Smooth muscle cell (in vitro differentiated cells): ENCODE results near the genes MORC2, RNF185, EIF4ENIF1 and SLC5A1.

DNA sequence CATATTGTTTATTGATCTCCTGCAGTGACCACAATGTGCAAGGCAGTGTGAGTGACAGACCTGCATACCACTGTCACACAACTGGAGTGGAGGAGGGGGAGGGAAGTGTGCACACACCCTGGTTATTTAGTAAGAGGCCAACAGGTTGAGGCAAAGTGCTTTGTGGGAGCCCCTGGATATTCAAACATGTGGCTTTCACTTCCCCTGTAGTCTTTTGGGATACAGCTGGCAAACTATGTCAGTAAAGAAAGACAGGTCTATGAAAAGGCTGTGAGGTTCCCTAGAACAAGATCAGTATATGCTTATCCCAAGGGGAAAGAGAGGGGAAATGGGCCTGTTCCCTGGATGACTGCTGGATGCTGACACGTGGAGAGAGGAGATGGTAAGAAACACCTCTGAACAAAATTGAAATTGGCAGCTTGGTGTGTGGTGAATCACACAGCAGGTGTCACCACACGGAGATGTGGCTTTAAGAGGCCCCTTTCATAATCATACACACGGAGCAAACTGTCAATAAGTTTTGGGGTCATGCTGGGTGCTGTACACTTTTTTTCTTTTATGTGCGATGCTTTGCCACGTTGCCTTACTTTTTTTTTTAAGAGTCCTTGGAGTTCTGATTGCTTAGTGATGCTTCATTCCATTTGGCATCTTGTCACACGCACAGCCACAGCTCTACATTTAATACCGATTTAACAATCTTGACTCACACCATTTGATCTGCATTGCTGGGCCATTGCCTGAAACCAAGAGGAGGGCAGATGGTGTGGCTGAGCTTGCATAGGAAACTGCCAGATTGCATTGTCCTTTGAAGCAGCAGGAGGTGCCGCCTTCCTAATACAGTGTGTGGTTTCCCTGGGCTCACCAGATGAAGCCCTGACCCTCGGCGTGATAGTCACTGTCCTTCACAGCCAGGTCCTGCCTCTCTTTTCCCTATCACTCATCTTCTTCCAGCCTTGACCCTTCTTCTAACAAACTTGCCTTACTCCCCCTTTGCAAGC is 11.4 kb downstream of the OSBP2 start:
- RAMPAGE, long total RNA: no peak

GRCh38 chr22:30927180-30927916 is 41.2 kb downstream of the MORC2 start:
- RAMPAGE, long total RNA: no peak

- RAMPAGE, long total RNA: no peak
Measured at GRCh38 chr22:30941059-30941679, 27.4 kb downstream of the MORC2 start.

- RAMPAGE, long total RNA: no peak
Measured at GRCh38 chr22:30968113-30969140, at the start of gene MORC2. TSS of gene MORC2 (minus strand) at chr22:30968774.

- RAMPAGE, long total RNA: no peak
Measured at GRCh38 chr22:30973264-30974171, 4.9 kb upstream of the MORC2 start.

DNA sequence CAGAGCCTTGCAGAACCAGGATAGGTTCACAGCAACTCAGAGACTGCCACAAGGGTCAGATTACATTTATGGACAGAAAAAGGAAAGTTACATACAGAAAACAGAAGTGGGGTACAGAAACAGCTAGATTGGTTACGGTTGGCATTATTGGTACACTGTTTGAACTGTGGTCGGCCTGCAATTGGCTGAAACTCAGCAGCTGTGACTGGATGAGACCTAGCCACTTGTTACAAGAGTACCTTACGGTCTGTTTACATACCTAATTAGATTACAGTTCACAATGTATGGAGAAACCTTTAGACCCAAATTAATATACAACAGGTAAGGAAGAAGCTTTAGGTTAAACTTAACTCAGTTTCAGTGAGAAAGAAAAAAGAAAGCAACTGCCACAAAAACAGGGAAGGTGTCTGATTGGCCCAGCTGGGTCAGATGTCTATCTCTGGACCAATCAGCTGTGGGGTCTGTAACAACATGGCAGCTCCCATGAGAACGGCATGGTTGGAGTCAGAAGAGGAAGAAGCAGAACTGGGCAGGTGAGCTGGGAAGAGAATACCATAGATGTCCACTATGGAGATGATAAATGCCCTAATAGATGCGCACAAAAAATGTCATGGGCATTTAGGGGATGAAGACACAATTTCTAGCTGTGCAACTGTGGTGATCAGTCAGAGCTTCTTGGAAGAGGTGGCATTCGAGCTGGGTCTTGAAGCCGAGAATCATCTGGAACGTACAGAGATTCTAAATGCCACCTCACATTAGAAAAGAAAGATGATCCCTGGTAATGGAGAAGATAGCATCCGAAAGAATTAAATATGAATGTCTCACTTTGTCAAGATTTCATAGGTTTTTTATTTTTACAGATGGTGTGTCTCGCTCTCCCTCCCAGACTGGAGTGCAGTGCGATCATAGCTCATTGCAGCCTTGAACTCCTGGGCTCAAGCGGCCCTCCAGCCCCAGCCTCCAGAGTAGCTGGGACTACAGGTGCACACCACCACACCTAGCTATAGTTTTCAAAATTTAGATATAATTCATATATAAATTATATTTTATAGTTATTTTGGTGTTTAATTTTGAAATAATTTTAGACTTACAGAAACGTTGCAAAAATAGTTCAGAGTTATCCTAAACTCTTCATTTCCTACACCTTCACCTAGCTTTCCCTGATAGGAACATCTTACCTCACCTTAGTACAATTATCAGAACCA is 17.1 kb upstream of the SMTN start:
- RAMPAGE, long total RNA: no peak

GRCh38 chr22:31118970-31119659 is 3.7 kb upstream of the INPP5J start:
- RAMPAGE, long total RNA: no peak

GRCh38 chr22:31120157-31120496 is 2.6 kb upstream of the INPP5J start:
- RAMPAGE, long total RNA: no peak

DNA sequence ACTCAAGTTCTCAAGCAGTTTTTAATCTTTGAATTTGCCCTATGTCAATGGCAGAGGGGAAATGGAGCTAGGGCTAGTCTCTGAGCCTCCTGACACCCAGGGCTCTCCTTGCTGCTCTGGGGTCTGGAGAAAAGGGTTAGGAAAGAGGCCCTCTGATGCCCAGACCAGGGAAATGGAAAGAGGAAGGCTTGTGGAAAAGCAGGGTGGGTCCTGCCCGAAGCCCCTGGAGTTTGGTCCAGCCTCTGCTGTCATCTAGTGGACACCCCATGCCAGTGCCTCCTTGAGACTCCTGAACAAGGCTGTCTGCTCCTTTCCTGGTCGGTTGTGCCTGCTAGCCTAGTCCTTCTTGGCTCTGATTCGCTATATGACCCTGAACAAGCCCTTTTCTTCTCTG is 8.6 kb upstream of the PLA2G3 start:
- RAMPAGE, long total RNA: no peak

GRCh38 chr22:31159860-31160749 is at the start of gene RNF185:
TSS of gene RNF185 (plus strand) at chr22:31160182.
- RAMPAGE, long total RNA: start-site peak on the plus strand at chr22:31160179-31160232, 124 and 65 reads in 2 replicates

DNA sequence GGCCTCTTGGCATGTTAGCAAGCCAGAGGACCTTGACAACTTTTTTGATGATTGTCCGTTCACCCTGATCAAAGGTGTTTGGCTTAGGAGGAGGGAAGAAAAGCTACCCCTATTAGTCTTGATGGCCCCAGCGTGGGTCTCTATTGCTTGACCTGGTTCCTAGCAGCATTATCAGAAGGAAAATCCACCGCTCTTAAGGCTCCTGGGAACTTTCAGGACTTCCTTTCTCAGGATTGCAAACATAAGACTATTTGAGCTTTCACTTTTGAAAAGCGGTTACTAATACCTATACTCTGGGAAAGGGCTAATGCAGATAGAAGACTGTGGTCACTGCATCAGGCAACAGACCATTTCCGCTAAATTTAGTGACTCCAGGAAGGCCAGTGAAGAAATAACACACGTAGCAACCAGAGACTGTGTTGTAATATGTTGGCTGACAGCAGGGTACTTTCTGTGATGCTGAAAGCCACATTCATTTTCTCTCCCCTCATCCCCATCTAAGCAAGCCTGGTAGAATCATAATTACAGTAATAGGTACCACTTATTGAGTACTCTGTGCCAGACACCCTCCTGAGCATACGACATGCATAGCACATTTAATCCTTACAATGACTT is 18.4 kb downstream of the LIMK2 start:
- RAMPAGE, long total RNA: no peak

DNA sequence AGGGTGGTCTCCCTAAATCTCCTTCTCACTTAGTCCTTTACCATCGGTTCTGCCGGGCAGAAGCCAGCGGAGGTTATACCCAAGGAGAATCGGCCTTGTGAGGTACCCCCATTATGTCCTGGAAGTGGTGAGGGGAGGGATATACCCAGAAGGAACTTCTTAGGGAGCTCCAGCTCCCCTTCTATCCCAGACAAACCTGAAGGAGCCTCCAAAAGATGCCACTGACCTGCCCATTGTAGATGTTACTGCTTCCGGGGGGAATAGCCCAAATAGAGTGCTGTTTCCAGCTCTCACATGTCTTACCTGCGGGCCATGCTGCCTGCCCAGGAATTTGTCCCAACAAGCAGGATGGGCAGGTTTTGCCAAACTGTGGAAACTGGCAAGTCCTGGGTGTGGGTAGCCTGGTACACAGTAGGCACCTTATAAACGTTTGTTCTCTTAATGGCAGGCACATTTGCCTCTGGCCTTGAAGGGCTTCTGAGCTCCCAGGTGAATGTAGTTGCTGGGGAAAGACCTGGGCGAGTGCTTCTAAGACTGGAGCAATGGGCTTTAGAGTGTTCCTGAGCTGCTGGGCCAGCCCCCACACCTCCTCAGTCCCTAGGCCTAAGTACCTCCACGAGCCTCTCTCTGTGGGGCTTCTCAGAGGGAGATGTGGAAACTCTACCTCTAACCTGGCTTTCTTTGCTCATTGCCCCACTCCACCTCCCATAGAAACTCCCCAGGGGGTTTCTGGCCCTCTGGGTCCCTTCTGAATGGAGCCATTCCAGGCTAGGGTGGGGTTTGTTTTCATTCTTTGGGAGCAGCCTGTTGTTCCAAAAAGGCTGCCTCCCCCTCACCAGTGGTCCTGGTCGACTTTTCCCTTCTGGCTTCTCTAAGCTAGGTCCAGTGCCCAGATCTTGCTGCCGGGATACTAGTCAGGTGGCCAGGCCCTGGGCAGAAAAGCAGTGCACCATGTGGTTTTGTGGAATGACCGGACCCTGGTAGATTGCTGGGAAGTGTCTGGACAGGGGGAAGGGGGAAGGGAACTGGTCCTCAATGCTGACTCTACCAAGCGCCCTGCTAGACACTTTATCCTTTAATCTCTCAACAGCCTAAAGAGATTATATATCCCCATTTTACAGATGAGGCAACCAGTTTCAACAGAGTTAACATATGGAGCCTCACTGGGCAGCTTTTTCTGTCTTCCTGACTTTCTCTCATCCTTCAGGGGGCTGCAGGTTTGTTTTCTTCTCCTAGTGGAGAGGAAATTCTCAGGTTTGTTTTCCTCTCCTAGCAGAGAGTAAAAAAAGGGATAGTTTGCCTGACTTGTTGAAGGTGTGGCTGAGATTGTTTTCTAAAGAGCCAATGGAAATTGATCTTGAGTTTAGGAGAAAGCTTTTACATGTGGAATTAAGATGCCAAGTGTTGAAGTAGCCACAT is 37.2 kb downstream of the LIMK2 start:
- RAMPAGE, long total RNA: no peak

GRCh38 chr22:31258889-31259304 is 33.4 kb downstream of the PIK3IP1 start:
- RAMPAGE, long total RNA: no peak

DNA sequence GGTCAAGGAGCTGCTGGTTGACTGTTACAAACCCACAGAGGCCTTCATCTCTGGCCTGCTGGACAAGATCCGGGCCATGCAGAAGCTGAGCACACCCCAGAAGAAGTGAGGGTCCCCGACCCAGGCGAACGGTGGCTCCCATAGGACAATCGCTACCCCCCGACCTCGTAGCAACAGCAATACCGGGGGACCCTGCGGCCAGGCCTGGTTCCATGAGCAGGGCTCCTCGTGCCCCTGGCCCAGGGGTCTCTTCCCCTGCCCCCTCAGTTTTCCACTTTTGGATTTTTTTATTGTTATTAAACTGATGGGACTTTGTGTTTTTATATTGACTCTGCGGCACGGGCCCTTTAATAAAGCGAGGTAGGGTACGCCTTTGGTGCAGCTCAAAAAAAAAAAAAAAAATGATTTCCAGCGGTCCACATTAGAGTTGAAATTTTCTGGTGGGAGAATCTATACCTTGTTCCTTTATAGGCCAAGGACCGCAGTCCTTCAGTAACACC is 15.2 kb downstream of the PIK3IP1 start:
- RAMPAGE, long total RNA: no peak

DNA sequence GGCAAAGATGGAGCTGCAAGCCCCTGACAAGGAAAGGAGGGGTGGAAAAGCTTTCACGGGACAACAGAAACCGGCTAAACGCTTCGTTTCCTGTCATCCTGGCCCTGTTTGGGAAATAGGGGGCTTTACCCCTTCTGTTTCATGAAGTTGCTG is 315 bp downstream of the PIK3IP1 start:
- RAMPAGE, long total RNA: no peak

GRCh38 chr22:31393986-31394300 is 5.5 kb upstream of the DRG1 start:
- RAMPAGE, long total RNA: no peak

DNA sequence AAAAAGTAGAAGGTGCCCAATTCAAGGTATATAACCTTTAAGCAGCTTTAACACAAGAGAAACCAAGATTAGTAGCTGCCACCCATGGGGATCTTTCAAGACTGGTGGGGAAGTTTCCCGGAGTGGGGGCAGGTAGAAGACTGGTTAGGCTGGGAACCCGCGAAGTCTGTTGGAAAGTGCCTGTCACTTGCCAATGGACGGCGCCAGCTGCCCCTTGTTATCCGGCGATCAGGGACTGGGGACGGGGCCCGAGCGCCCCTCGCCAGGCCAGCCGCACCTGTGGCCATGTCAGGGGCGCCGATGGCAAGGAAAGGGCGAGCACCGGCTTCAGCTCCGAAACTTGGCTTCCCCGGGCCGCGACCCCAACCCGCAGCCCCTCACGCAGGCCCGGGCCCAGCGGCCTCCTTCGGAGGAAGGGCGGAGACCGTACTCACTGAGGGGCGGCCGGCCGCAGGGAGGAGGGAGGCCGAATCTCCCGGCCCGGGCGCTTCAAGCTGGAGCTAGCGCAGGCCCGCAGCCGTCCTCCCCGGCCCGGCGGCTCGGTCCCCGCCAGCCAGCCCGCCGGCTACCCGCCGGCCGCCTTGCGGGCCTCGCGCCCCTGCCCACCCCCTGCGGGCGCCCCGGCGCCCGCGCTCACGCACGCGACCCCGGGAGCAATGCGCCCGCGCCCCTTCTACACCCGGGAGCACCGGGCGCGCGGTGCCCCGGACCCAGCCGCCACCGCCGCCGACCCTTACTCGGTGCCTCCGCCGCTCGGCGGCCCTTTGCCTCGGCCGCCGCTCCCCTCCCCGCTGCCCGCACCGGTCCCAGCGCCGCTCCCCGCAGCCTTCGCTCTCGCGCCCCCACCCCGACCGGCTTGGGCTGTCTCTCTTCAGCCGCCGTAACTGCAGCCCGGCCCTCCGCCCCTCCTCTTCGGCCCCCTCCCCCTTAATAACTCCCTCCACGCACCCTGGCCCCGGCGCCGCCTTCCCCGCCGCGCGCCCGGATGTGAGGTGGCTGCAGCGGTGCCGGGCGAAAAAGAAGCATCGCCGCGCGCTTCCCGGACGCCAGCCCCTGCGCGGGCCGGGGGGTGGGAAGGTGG is at the start of gene EIF4ENIF1:
Gene EIF4ENIF1 (minus strand): TSS at position 886 of the 1,081 bp plus-strand sequence.
- RAMPAGE, long total RNA: start-site peak on the minus strand centred at position 803 of the sequence, 504 bp wide, 36 and 30 reads in 2 replicates

DNA sequence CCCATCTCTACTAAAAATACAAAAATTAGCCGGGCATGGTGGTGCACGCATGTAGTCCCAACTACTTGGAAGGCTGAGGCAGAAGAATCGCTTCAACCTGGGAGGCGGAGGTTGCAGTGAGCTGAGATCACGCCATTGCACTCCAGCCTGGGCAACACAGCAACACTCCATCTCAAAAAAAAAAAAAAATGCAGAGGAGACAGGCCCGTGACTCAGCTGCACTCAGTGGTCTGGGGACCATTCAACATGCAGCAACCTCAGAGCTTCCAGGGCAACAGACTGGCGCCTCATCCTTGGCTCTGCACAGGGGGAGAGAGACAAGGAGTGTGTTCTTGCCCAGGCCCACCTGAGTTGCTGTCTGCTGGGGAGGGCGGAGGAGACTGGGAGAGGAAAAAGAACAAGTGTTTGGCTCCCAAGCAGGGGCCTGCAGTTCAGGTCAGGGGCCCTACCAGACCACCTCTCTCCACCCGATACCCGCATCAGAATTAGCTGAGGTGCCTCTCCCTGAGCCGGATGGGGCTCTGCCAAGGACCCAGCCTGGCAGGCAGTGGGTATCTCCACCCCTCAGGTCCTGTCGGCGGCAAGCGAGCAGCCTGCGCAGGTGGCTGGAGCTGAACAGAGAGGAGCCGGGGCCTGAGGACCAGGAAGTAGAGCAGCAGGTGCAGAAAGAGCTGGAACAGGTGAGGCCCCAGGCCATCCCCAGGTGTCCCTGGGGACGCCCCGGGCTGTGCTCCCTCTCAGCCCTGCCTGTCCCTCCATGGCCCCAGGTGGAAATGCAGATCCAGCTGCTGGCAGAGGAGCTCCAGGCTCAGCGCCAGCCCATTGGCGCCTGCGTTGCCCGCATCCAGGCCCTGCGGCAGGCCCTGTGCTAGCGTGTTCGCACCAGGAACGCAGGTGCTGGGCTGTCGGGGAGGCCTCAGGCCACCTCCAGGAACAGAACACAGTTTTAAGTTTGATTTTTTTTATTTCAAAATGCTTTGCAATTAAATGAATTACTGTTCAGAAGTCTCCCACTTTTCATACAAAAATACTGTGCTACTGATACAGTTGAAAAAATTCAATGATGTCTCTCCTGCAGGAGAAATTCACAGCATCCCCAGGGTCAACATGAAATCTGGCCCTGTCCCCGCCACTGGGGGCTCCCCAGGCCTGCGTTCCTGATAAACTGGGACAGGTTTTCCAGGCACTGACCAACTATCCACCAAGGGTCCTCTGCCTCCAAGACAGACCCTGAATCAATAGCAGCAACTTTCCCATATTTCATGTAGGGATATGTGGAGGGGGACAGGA is 44.0 kb downstream of the PISD start:
- RAMPAGE, long total RNA: no peak

DNA sequence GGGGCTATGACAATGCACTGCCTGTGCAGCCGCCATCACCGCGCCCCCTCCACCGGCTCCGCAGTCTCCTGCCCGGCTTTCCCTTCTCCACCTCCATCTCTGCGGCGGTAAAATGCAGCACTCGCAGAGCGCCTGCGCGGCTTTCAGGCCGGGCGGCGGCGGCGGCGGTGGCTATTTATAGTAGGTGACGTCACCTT is 256 bp upstream of the YWHAH start:
- RAMPAGE, long total RNA: no peak

- RAMPAGE, long total RNA: no peak
Measured at GRCh38 chr22:32042795-32043679, at the start of gene SLC5A1. TSS of gene SLC5A1 (plus strand) at chr22:32043261.